AG09319 (cell line): ENCODE data around the genes FAM89A and PCNX2.

- RRBS, result no CpG with 5 or more reads among the region's 8 CpGs
These were observed 145.3 kb downstream of the GALNT2 start for GRCh38 chr1:230212328-230212848.

- RRBS, result no CpG with 5 or more reads among the region's 6 CpGs
These were observed 163.2 kb downstream of the GALNT2 start for GRCh38 chr1:230230360-230230559.

- RRBS, result no CpG with 5 or more reads among the region's 9 CpGs
These were observed 118.1 kb downstream of the PGBD5 start for GRCh38 chr1:230307906-230308465.

- RRBS, result no CpG with 5 or more reads among the region's 12 CpGs
These were observed 94.3 kb downstream of the PGBD5 start for GRCh38 chr1:230331648-230332435.

GRCh38 chr1:230856766-230857645, 11.3 kb downstream of the C1orf198 start:
- RRBS, result 94% methylated on average over 6 of the region's 20 CpGs

DNA sequence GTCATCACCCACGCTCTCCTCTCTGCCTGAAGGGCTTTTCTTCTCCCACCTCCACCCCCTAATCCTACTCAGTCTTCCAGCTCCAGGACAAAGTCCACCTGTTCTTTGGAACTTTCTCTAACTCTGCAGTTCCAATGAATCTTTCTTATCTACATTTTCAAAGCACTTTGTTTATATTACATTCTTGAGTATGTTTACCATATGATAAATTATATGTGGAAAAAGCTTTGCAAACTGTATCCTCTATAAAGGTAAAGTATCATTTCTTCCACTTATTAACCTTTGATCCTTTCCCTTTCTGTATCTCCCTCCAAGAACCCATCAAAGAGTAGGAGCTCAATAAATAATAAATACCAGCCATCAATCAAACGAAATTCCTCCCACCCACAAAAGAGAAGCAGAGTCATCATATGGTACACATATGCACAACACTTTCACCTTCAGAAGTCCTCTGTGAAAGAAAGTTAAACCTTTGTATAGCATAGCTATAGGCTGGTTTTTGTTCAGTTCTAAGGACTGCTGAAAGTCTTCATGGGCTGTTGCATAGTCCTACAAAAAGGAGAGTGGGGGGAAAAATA, 39.6 kb downstream of the TTC13 start:
- RRBS, result no CpG with 5 or more reads among the region's 2 CpGs

DNA sequence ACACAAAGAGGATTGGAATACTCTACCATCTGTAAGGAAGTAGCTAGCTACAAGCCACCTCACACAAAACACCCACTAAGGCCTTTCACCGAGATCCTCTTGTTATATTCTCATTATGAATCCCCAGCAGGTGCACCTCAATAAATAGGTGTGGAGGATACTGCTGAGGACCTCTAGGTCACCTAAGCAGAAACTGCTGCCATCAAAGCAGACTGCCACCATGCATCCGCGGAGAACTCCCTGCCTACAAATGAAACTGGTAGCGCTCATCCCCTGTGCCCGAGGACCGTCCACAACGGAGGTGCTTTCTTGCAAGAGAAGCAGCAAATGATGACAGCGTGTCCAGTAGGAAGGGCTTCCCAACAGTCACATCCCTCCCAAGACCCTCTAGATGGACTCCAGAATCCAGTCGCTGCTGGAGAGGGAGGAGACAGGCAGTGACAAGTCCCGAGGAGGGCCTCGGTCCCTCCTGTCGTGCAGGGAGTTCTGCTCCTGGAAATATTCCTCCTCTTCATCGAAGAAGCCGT, 20.5 kb downstream of the FAM89A start:
- RRBS, result no CpG with 5 or more reads among the region's 14 CpGs

- RRBS, result 2% methylated on average over 18 of the region's 69 CpGs
These were observed at the start of gene FAM89A for GRCh38 chr1:231040032-231040568. Gene FAM89A (minus strand): TSS chr1:231040254.

DNA sequence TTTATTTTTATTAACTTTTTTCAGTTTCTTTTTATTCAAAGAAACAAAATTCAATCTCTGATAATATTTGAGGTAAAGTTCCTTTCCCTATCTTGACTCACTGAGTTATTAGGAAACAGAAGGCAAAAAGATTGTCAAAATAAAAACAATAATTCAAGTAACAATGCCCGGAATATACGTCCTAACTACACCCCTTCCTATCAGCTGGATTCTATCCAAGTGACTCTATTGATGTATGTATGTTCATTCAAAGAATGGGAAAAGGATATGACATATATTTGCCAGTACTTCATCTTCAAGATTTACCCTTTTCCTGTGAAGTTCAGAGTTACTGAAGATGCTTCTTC, 13.7 kb downstream of the SPRTN start:
- RRBS, result no CpG with 5 or more reads among the region's 2 CpGs

DNA sequence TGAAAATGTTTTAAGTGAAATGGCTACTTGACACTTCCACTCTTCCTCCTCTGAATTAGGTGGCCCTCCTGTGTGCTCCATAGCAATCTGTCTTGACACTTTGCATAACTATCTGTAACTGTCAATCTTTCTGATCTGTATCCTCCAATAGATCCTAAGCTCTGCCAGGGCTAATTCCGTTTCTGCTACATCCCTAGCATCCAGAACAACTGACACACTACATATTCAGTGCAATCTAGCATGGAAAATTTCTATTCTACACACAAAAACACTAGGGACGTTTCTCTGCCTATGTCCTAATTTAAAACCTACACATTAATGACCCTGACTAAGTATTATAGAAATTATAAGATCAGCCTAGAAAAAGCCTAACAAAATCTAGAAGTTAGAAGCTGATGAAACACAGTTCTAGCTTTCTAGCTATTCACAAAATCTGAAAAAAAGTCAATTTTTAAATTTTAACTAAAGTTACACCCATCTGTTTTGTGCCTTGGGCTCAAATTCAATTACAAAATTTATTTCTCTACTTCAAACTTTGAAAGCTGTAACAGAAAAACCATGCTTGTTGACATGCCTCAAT, 34.1 kb downstream of the SPRTN start:
- RRBS, result no CpG with 5 or more reads among the region's 2 CpGs

DNA sequence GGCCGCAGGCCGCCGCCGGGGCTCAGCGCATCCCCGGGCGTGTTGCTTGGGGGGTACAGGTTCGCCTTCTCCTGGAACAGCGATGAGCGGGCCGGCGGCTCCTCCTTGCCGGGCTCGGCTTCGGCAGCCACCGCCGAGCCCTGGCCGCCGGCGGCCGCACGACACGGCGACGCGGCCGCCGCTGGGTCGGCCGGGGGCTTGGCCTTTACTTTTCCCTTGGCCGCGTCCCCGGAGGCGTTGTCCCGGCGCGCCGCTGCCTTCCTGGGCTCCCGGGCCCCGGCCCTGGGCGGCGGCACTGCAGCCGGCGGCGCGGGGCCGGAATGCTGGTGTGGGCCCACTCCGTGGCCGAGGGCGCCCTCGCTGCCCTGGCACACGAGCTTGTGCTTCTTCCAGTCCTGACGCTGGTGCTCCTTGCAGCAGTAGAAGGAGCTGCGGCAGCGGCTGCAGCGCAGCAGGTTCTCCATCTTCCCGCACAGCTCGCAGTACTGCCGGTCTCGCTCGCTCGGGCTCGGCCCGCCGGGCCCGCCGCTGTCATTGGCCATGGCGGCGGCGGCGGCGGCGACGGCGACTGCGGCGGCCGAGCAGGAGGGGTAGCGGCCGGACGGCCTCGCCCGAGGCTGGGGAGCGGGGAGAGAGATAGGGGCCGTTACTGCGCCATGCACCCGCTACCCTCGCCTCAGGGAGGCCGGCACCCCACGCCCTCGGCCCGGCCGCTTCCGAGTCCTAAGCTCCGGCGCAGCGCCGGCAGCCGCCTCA, 562 bp downstream of the EGLN1 start:
- RRBS, result 1% methylated on average over 44 of the region's 99 CpGs

- RRBS, result no CpG with 5 or more reads among the region's 5 CpGs
These were observed 344.8 kb downstream of the DISC1 start for GRCh38 chr1:231971323-231971881.

- RRBS, result no CpG with 5 or more reads among the region's 12 CpGs
These were observed 491.8 kb downstream of the DISC1 start for GRCh38 chr1:232118304-232118789.

- RRBS, result no CpG with 5 or more reads among the region's 14 CpGs
These were observed 368.8 kb downstream of the SIPA1L2 start for GRCh38 chr1:232260831-232261740.

GRCh38 chr1:232473259-232473550, 156.7 kb downstream of the SIPA1L2 start:
- RRBS, result no CpG with 5 or more reads among the region's 2 CpGs

- RRBS, result no CpG with 5 or more reads among the region's 3 CpGs
These were observed 26.8 kb downstream of the MAP10 start for GRCh38 chr1:232831911-232832475.

DNA sequence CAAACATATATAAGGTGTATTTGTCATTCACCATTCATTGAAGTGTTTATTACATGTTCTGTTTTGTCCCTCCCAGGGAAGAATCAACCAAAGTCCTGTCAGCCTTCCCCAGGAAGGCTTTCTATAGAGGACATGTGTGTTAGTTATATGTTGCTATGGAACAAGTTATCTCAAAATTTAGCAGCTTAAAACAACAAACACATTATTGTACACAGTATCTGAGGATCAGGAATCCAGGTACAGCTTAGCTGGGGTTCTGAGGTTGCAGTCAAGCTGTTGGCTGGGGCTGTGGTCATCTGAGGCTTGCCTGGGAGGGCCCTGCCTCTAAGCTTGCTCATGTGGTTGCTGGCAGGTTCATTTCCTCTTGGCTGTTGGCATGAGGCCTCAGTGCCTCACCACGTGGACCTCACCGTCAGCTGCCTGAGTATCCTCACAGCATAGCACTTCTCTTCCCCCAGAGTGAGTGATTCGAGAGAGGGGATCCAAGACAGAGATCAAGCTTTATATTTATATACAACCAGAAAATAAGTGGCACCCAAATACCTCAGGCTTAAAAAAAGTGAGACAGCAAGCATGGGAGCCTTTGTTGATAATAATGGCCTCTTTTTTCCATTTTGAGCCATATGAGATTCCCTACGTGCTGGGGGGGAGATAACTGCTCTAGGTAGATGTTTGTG, 18.5 kb downstream of the NTPCR start:
- RRBS, result no CpG with 5 or more reads among the region's 4 CpGs

- RRBS, result under 1% methylated on average over 20 of the region's 62 CpGs
These were observed at the start of gene PCNX2 for GRCh38 chr1:233294751-233295884. Gene PCNX2 (minus strand): TSS chr1:233295725.

DNA sequence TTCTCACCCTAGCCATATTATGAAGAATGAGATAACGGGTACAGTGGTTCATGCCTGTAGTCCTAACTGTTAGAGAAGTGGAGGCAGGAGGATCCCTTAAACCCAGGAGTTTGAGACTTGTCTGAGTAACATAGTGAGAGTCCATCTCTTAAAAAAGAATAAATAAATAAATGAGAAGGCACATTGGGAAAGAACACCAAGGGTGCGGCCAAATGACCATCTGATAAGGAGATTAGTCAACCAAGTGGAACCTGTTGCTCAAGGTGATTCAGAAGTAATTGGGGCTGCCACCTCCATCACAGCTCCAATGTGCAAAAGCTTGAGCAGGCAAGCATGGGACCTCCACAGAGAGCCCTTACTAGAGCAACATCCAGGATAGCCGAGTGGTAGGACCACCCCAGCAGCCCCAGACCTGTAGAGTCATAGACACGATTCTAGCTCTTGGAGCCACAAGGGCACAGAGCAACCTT, 40.7 kb downstream of the KCNK1 start:
- RRBS, result no CpG with 5 or more reads among the region's 4 CpGs

DNA sequence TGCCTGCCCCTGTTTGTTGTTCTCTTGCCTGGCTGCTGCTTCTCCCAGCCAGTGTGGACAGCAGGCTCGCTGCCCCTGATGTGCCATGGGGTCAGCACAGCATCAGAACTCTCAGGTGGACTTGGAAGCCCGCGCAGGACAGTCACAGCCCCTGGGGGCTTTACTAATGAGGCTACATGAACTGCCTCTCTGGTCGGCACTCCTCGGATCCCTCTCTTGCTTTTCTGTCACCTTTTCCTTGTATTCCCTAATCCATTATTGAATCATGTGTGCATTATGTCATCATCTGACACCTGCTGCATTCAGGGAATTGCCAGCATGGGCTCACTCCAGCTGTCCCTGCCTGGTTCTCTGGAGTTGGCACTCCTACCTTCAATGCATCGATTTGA, 100.5 kb upstream of the COA6 start:
- RRBS, result no CpG with 5 or more reads among the region's 6 CpGs